ReNcell CX (cell line): ENCODE data around the genes TXNDC2 and GNAL.

GRCh38 chr18:9711479-9712059 lies 3.5 kb downstream of the RAB31 start:
- PRO-cap, result no peak

DNA sequence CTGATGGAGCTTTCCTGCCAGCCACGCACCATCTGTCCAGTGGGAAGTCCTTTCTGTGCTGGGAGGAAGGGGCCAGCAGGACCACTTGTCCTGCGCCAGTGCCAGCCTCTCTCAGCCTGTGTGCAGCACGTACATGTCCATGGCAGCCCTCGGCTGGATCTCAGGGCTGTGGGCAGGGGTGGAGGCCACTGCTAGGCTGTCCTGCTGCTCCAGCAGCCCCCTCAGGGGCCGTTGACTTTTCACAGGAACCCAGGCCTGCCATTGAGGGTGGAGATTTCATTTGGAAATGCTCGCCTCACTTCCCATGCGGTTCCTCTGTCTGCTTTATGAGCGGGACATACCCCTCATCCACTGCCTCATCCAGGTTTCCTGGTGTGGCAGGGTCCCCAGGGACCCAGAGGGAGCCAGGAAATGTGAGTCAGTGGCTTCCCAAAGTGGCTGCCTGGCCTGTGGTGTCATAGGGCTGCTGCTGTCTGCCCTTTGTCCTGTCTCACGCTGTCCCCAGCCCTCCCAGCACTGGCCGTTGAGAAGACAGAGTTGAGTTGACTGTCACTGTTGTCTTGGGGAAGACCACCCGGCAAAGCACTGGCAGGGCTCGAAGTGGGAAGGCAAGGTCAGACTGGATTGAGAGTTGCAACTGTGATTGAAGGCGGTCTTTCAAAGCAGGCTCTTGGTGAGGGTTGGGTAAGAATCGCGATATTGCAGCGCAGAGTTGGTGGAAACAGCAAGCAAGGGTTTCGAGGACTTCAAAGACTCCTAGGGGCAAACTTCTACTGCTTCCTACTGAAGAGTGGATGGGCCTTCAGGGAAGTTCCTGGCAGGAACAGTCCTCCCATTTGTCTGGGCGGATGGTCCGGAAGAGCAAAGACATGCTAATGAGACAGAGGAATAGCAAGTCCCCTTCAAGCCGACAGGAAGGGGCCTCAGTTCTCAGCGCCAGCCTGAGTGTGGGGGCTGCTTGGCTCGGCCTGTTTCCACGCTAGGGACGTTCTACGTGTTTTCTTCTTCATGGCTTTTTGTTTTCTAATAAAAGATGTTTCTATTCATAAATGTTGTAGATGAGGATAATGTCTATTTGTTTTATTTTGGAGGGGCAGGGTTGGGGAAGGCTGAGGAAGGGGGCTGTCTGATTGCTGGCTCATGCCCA lies 33.8 kb downstream of the RAB31 start:
- PRO-cap, result unidirectional peak, plus-strand start at position 932 of the sequence

- PRO-cap, result no peak
Measured at GRCh38 chr18:9802835-9804138, 82.5 kb upstream of the TXNDC2 start.

DNA sequence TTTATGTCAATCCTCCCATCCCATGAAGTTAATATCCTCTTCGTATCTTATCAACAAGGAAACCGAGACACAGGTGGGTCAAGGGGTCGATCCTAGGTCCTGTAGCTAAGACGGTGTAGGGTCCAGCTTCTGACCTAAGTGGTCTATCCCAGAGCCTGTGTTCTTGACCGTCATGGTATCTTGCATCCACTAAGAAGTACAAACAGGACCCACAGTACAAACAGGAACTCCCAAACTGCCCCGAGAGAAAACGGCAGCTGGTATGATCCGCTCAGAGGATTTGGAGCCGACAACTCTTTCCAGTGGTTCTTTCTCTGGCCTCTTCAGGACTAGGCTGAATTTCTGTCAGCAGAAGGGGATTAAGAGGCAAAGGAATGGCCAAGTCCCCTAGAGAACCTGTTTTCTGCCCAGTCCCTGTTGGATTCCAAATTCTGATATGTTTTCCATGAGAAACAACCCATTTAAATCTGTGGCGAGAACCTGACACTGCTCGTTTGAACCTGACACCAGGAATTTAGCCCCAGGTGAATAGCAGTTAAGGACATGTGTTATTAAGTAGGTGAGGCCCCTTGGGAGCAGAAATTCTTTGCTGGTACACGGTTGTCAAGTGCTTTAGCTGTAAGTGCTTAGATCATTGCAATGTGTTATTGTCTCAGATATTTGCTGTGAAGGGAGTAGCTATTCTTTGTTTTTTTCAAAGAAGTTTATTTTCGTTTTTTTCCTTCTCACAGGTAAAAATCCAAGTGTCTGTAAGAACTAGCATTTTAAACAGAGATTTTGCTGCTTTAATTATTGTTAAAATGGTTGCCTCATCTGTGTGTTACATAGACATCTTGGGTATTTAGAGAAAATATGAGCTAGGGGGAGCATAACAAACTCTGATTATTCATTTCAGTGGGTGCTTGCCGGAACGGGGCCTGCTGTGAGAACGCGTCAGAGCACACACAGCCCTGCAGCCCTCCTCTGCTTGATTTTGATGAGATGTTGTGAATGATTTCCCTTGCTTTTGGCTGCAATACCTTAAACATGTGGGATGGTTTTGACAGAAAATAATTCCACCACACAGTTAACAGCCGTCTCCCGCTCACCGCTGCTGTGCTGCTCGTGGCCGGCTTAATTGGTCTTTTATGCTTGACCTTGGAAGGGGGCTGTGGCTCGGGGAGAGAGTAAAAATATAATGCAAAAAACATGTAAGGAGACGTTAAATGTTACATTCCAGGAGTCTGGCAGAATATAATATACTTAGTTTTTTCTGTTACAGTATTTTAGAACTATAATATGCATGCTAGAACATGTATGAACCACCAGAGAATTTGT lies 50.3 kb upstream of the TXNDC2 start:
- PRO-cap, result no peak

DNA sequence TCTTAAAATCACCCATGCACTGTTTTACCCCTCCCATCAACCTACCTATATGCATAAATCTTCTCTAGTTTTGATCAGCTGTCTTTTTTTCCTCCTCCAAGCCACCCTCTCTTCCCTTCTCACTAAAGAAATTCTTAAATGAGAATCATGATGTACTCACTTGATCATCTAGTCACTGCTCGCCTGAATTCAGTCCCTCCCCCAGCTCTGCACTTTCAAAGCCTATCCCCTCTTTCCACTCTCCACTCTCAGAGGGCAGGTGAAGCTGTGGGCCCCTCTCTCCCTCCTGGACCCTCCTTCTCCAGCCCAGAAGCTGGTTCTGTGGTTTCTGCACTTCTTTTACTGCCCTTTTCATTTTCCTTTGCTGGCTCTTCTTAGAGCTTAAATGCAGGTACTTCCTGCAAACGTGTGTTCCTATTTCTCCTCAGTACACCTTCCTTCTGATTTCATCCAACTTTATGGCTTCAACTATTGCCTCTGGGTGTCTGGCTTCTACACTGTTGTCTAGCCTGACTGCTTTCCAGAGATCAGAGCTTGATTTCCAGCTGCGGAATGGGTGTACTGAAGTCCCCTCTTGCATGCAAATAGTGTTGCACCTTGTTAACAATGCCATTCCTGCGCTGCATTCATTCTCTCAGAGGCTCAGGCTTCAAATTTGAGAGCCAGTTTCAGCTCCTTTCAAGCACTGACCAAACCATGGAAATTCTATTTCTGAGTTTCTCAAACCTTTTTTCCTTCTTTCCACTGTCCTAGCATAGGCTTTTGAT lies 15.2 kb upstream of the TXNDC2 start:
- PRO-cap, result no peak

DNA sequence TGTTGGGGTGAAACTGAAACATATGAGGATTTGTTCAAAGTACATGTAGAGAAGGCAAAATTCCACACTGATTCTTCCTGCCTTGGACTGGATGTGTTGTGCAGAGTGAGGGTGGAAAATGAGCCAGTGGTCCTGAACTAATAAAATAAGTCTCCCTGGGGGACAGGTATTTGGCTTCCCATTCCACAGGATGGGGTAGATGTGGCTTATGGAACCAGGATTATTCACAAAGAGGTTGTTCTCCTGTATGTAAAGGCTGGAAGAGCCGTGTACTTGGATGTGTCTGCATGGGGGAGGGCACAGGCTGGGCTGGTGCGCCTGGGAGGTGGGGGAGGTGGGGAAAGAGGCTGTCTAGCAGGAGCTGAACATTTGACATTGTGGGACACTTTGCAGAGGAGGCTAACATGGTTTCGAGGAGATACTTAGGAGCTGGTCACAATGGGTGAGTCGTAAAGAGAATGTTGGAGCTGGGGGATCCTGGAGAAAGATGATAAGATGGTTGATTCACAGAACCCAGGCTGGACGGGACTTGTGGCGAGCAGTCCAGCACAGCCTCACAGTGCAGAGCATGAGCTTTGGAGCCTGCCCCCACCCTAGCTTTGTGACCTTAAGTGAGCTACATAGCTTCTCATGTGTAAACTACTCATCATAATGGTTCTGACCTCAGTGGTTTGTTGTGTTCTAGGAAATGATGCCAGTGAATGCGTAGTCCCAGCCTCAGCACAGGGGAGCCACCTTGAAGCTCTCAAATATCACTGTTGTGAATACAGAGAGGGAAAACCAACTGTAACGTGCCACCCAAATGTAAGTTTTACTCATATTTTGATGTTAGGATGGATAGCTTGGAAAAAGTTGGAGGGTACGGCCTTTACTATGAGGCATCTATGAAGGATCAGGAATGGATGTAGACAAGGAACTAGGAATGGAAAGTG lies at the start of gene TXNDC2:
TSS of gene TXNDC2 (plus strand) at position 697 of the 932 bp plus-strand sequence.
- PRO-cap, result no peak

DNA sequence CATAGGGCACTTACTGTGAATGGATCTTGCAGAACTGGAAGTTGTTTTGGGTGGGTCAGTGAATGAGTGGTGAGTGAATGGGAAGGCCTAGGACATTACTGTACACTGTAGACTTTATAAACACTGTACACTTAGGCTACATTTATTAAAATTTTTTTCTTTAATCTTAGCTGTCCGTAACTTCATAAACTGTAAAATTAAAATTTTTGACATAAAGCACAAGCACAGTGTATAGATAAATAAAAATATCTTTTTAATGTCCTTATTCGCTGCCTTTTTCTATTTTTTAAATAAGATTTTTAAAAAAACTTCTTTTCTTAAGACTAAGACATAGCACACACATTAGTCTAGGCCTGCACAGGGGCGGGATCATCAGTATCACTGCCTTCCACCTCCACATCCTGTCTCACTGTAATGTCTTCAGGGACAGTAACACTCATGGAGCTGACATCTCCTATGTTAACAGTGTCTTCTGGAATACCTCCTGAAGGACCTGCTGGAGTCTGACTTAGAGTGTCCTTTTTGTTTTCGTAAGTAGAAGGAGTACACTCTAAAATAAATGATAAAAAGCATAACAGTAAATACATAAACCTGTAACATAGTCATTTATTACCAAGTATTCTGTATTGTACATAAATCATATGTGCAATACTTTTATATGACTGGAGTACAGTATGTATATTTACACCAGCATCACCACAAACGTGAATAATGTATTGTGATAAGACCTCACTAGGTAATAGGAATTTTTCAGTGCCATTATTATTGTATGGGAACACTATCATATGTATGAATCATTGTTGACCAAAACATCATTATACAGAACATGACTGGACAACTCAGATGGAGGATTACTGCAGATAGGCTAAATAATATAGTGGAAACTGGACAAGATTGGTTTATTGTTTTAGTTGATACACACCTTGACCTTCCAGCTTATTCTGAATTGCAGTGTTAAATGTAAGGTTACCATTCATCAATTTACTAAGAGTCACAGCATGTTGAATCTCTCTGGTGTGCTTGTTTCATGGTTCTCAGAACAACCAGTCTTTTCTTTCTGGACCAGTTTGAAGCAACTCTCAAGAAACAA lies 33.2 kb downstream of the VAPA start:
- PRO-cap, result no peak

DNA sequence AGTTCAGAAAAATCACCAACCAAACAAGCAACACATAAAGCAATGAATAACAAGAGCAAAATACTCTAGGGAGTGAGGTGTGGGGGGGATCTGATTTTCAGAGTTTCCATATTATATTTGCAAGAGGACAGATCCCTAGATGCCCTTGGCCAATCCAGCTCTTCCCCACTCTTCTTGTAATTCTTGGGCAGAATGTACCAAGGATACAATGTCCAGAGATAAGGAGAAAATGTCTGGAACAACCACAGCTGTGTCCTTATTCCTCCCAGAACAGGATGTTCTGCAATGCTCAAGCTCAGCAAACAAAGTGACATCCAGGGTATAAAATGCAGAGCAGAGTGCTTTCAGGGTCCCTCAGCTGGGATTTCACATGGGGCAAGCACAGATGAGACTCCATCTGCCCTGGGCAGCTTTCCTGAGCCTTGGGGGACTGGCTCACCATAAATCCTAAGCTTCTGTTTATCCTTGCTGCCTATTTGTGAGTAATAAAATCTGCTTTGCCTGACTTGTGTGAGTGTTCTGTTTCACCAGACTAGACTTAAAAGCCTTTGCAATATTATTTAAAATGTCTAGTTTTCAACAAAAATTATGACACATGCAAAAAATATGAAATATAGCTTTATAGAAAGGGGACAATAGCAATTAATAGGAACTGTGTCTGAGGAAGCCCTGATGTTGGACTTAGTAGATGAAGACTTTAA lies 127.4 kb downstream of the VAPA start:
- PRO-cap, result no peak

DNA sequence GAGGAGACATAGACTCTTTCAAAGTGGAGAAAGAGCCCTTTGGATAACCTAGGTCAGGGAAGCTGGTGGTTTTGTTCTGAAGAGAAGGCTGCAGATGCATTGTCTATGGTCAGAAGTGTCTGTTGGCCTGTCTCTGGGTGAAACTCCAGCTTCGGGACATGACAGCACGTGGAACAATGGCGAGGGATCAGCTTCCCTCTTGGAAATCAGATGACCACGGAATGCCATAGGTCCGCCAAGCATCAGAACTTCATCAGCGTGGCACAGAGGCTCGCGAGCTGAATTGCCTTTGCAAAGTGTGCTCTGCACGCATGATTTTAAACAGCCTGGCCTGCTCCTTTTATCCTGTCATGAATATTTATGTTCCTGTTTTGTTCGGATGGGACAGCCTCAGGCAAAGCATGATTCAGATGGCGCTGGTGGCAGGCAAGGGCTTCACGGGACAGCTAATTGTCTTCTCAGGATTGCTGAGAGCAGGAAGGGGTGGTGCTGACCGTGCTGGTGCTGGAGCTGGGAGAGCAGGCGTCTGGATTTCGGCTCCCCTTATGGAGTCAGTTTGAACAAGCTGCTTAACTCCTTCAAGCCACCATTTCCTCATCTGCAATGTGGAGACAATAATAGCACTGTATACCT lies 79.9 kb upstream of the APCDD1 start:
- PRO-cap, result unidirectional peak, plus-strand start at position 459 of the sequence

DNA sequence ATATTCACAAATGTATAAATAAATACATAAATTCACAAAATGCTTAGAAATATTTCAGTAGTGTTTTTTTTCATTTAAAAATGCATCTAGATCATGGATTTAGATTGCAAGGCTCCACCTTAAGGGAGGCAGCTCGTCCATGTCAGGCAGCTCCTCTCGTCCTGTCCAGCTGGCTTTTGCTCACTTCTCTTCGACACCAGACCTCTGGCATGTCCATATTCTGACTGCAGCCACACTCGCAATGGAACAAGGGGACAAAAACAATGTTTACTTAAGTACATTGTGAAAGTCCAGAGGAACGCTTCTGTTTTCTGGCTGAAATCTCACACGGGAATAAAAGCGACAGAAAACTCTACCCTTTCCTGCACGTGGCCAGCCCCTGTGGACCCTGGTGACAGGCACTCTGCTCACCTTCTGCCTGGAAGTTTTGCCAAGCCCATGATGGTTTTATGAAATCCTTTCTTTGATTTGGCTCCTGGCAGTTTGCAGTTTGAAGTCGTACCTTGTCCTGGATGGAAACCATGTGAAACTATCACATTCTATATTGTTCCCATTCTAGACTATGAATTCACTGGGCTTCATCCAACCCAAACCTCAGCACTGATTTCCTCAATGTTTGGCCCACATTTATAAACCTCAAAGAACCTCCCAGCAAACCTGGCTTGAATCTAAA lies 134.2 kb upstream of the PIEZO2 start:
- PRO-cap, result no peak

DNA sequence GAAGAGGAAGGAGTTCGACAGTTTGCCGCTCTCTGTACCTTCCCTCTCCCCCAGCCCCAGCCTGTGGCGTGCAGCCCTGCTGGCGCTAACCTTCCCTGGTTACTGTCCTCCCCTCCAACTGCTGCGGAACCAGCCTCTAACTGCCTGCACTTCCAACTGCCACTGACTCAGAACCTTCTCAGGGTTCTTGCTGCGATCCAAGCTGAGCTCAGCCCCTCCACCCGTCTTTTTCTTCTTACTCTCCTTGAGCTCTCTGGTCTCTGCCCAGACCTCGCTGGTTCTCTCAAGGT lies 19.1 kb upstream of the GNAL start:
- PRO-cap, result no peak

DNA sequence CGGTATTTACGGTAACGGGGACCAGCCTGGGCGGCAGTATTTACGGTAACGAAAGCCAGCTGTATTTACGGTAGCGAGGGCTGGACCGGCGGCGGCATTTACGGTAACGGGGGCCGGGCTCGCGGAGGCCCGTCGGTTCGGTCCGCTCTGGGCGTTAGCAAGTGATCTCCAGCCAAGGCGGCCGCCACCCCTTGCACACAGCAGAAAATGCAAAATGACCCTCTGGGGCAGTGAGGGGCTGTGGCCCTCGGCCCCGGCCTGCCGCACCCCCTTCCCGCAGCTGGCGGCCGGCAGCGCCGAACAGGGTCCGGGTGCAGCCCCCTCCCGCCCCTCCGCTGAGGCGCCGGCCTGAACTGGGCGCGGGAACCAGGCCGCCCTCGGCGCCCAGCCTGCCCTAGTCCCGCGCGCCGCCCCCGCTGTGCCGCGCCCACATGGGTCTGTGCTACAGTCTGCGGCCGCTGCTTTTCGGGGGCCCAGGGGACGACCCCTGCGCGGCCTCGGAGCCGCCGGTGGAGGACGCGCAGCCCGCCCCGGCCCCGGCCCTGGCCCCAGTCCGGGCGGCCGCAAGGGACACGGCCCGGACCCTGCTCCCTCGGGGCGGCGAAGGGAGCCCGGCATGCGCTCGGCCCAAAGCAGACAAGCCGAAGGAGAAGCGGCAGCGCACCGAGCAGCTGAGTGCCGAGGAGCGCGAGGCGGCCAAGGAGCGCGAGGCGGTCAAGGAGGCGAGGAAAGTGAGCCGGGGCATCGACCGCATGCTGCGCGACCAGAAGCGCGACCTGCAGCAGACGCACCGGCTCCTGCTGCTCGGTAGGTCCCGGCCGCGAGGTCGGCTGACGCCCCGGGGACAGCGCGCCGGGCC lies at the start of gene GNAL:
TSS of gene GNAL (plus strand) at position 132 of the 859 bp plus-strand sequence.
- PRO-cap, result no peak

GRCh38 chr18:11840291-11841050 lies 10.7 kb upstream of the CHMP1B start:
- PRO-cap, result no peak

DNA sequence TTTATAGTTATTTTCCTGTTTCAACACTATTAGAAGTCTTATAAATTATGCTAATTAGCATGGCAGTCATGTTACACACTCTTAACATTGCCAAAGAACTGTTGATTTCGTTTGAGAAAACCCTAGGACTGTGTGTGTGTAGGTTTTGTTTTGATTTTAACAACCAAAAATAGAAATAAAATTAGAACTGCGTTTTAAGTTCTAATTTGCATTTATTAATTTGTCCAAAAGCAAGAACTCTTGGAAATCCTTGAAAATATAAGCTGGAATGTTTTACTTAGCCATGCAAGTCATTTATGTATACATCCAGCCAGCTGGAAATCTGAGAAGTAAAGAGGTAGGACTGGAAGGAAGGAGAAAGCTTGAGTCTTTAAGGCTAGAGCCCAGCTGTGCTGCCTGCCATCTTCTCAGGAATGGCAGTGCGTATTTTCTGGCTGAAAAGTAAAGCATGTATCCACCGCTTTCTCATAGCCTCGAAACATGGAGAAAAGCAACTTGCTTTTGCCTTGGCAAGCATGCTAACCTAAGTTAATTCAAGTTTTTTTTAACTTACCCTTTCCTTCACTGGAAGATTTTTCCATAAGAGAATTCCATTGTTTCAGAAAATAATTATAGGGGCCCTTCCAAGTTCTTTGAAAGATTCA lies 1.8 kb downstream of the CHMP1B start:
- PRO-cap, result no peak

- PRO-cap, result no peak
Measured at GRCh38 chr18:11989149-11989696, 7.9 kb downstream of the IMPA2 start.

DNA sequence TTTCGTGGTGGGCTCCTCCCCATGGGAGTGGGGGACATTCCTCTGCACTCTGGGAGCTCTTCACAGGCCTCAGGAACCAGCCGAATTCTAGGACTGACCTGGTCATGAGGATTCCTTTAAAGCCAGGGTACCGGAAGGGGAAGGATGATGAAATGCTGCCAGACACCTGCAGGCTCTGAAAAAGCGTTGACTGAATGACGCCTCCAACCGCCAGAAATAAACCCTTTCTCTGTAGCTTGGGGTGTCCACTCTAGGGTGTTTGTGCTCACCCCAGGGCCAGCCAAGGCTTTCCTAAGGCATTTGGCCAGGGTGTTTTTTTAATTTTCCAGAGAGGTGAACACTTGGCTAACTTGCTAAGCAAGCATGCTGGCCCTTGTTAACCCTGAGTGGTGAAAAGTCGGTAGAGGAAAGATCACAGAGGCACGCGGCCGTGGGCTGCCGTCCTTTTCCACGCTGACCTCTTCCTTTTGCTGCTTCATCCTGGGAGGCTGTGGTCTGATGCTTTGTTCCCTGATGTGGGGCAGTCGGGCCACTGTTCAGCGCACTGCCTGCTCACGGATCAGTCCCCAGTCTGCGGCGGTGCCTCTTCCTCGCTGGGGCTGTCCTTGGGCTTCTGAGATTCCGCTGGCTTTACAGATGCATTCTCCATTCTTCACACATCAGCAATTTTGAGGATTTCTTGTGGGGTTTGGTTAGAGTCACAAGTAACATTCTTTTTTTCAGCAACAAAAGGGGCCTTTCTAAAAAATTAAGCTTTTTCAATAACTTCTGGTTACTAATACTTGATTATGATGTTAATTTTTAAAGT lies 32.1 kb downstream of the IMPA2 start:
- PRO-cap, result no peak

DNA sequence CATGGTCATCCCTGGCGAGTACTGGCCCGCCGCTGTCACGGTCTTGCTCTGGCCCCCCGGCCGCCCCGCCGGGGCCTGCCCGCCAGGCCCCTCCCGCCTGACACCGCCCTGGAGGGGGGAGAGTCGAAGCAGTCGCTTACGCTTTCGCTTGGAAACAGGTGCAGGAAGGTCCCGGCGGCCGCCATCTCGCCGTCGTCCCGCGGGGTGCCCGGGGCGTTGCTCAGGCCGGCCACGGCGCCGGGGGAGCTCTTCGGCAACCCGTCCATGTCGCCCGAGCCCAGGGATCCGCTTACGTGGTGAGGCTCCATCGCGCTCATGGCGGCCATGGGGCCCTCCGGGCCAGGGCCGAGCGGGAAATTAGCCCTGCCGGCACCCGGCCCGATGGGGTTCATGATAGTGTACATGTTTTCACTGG lies 26.6 kb upstream of the ANKRD62 start:
- PRO-cap, result no peak

DNA sequence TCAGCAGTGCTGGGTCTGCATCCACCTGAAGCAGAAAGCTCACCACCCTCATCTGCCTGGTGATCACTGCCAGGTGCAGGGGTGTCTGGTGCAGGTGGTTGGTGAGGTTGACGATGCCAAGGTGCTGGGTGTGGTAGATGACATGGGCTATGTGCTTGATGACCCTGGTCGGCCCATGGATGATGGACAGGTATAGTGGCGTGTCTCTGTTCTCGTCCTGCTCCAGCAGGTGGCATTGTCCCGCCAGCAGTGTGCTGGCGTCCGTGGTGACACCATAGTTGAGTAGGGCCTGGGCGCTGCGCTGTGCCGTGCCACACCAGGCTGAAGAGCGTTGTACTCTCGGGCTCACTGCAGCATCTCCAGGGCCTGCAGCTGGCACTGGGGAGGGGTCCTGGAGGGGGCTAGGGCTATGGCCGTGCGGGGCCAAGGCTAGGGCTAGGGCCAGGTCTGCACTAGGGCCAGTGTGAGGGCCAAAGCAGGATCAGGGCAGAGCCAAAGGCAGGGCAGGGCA lies 903 bp upstream of the ANKRD62 start:
- PRO-cap, result no peak

- PRO-cap, result no peak
Measured at GRCh38 chr18:12152077-12152324, 58.4 kb downstream of the ANKRD62 start.

DNA sequence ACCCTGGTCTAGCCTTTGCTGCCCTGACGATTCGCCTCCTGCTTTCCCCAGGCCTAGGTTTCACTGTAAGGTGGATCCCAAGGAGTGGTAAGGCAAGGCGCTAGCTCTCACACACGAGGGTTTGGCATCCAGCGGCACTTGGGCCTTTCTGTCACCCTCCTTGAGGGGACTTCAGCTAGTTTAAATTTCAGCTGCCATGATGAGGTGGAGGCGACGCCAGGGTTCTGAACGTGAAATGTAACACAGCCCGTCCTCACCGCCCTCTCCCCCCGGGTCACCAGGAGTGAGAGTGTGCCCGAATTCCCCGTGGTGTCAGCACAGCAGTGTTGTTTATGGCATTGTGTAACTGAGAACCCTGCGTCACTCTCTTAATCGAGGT lies 4.5 kb downstream of the CIDEA start:
- PRO-cap, result no peak